Cardiac ventricle fibroblast (primary cell): Measurements from ENCODE around the gene ENPP7.

DNA sequence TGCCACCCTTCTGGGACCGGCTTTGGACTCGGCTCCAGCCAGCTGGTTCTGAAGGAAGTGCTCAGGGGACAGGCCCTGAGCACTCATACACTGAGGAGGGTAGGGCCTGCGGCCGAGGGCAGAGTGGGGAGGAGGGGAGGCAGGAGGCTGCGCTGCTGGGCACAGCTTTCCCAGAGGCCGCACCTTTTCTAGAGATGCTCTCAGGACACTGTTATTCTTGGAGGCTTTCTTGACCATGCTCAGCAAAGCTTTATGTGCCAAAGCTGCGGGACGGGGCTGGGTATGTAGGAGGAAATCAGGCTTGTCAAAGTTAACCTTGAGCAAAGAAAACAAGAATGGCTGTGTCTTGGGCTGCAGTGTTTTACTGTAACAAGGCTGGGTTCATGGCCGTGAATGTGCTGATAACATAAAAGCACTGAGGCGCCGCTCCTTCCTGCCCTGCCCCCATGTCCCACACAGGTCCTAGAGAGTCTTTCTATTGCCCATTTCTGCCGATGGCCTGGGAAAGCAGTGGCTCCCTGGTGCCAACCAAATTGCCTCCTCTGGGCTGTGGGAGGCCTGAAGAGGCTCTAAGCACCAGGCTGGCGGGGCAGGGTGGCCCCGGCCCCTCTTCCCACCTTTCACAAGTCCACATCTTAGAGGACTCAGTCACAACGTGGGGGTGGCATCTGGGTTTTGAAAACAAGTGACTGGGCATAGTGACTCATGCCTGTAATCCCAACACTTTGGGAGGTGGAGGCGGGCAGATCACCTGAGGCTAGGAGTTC is 22.3 kb upstream of the TIMP2 start:
- RAMPAGE, long total RNA = no peak

GRCh38 chr17:79026277-79027256 is 2.6 kb downstream of the C1QTNF1 start:
- RAMPAGE, long total RNA = no peak

- RAMPAGE, long total RNA = no peak
Observed at GRCh38 chr17:79086281-79086919, 11.8 kb downstream of the ENGASE start.

GRCh38 chr17:79092213-79092553 is 17.6 kb downstream of the ENGASE start:
- RAMPAGE, long total RNA = no peak

DNA sequence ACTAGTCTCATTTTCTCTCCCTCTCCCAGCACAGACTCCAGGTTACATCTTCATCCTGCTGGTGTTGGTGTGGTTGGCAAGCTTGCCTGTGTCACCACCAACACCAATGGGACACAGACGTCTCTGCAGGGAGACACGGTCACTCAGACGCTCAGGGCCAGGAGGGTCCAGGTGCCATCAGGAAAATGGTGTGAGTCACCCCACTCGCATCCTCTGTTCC is 177.9 kb downstream of the RBFOX3 start:
- RAMPAGE, long total RNA = no peak

DNA sequence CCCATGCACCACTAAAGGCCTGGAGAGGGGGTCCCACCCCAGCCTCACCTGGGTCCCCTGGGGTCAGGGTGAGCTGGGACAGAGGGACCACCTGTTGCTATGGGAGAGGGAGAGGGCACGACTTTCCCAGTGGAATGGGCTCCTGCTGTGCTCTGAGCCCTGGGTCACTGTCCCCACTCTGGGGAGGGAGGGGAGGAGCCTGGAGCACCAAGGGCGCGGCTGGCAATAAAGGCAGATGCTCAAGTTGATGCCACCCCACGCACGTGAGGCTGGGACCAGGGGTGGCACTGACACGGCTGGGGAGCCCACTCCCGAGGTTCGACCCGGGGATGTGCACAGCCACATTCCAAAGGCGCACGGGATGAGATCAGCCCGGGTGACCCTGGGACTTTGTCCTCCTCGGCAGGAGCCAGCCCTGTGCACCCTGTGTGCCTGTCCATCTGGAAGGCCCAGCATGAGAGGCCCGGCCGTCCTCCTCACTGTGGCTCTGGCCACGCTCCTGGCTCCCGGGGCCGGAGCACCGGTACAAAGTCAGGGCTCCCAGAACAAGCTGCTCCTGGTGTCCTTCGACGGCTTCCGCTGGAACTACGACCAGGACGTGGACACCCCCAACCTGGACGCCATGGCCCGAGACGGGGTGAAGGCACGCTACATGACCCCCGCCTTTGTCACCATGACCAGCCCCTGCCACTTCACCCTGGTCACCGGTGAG is at the start of gene ENPP7:
Gene ENPP7, plus strand, starts transcription at position 258 of the 712 bp plus-strand sequence.
- RAMPAGE, long total RNA = no peak

DNA sequence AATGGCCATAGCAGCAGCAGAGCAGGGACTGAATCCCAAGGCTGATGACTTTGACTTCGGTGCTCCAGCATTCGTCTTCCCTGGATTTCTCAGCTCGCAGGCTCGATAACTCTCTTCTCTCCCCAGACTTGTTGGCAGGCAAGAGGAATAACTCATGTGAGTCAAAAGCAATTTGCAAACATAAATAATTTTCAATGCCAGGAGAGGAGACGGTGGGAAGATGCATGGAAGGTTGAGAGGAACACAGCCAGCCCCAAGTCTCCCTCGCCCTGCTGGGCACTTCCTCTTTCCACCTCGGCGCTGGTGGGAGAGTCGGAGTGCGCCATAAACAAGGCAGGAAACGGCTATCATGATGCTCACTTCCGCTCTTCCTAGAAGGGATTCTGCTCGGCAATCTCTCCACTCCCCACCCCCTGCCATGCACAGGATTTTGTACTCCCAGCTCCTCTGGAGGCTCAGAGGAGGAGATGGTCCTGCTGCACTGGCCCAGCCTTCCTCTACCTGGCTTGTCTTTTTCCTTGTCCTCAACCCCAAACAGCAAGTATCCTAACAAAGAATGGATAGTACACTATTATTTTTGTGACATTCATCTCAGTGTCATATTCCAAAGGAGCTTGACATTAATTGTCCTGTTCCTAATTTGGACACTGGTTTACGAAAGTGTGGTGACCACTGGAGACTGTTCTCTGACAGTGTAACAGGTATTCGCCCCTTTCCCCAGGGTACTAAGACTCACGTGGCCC is 13.0 kb downstream of the CBX4 start:
- RAMPAGE, long total RNA = no peak

DNA sequence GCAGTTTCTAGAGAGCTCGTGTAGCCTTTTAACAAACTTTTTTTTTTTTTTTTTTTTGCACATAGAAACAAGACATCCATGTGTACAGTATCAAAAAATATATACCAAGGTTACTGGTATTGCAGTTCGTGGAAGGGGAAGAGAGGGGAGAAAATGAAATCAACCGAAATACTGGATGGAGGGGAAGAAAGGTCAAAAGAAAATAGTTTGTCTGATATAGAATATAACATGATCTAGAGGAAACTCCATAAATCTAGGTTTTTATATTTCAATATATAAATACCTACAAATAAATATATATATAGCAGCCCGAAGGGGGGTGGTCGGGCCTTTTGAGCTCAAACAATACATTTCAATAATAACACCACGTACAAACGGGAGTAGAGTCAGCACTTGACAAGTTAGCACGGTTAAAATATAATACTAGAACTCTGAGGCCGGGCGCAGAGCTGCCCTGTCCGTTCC is 6.0 kb downstream of the CBX4 start:
- RAMPAGE, long total RNA = no peak

DNA sequence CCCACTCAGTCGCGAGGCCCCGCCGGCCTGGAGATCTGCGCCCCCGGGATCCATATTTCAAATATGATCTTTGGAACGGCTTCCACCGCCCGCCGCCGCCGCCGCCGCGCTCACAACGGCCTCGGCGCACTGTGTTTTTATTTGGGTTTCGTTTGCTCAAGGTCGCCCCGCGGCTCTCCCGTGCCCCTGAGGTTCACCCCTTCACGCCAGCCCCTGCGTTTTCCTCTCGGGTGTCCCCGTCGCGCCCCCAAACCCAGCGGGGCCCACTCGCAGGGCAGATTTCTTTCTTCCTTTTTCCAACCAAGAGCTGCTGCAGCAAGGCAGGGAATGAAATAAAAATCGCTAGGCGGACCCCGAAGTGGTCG is 4.3 kb upstream of the CBX4 start:
- RAMPAGE, long total RNA = no peak

GRCh38 chr17:79985837-79986593 is 49.7 kb downstream of the TBC1D16 start:
- RAMPAGE, long total RNA = no peak

GRCh38 chr17:79987966-79989046 is 47.4 kb downstream of the TBC1D16 start:
- RAMPAGE, long total RNA = no peak

- RAMPAGE, long total RNA = no peak
Observed at GRCh38 chr17:80008567-80008863, 27.2 kb downstream of the TBC1D16 start.

- RAMPAGE, long total RNA = no peak
Observed at GRCh38 chr17:80174934-80175897, 5.4 kb downstream of the CARD14 start.

- RAMPAGE, long total RNA = no peak
Observed at GRCh38 chr17:80191932-80192742, 22.3 kb downstream of the CARD14 start.

- RAMPAGE, long total RNA = no peak
Observed at GRCh38 chr17:80202101-80202477, 18.0 kb downstream of the SGSH start.

- RAMPAGE, long total RNA = no peak
Observed at GRCh38 chr17:80210324-80211648, 9.3 kb downstream of the SGSH start.

- RAMPAGE, long total RNA = no peak
Observed at GRCh38 chr17:80223584-80224601, 3.7 kb downstream of the SLC26A11 start.

GRCh38 chr17:80279780-80280447 is 19.3 kb downstream of the RNF213 start:
- RAMPAGE, long total RNA = no peak

GRCh38 chr17:80283072-80283922 is 22.6 kb downstream of the RNF213 start:
- RAMPAGE, long total RNA = no peak

DNA sequence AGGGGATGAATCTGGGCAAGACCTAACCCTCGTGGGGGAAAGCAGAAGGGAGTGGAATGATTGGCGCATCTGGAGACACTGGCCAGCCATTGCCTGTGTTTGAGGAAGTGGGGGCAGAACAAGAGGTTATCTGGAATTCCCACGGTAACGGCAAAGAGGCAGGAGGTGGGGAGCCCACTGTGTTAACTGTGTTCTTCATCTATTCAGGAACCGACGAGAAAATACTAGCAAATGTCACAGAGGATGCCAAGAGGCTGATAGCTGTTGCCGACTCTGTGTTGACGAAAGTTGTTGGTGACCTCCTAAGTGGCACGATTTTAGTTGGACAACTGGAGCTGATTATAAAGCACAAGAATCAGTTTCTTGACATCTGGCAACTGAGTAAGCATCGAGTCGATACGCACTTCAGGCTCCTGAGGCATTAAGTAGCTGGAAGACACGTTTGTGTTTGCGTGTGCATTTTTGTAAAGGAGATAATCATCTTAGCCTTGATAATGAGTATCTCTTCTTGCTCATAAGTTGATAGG is 67.0 kb downstream of the RNF213 start:
- RAMPAGE, long total RNA = no peak